Helper T cell (primary cell): Measurements from ENCODE around the genes GOLGA6L1, MKRN3 and GOLGA6L7.

DNA sequence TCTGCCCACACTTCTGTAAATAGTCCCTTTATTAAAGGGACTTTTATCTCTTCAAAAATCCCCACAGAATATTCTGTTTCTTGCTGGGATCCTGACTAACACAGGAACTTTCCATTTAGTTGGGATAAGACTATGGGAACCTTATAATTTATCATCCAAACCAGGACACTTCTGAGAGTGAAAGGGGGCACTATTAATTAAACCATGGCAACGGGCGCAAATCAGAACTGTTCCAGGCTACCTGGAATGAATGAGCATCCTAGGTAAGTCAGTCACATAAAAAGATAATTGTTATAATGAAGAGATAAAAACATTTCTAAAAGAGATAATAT lies 315.4 kb downstream of the GOLGA6L6 start:
- PRO-cap, 2 experiments: no peak in any of the 2 experiments

DNA sequence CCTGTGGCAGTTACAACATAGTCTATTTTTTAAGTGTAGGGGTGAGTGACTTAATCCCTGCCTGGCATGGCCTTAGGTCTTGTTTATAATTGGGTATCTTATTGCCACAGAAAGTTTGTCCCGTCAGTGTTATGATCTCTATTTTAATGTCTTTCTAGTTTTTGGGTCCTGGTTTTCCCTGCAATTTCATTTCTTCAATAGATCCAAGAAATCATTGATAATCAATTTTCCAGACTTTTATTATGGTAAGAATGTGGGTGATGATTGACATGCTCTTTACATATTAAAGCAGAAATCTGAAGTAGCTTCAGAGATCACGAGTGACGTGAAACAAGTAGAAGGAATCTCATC lies 101.0 kb upstream of the GOLGA6L6 start:
- PRO-cap, 2 experiments: no peak in any of the 2 experiments

GRCh38 chr15:22573275-22573481 lies 114.5 kb downstream of the GOLGA6L22 start:
- PRO-cap, 2 experiments: no peak in any of the 2 experiments

GRCh38 chr15:22845493-22846028 lies 7.1 kb downstream of the NIPA2 start:
- PRO-cap, 2 experiments: no peak in any of the 2 experiments

GRCh38 chr15:22939105-22939854 lies 40.9 kb downstream of the CYFIP1 start:
- PRO-cap, 2 experiments: no peak in any of the 2 experiments

- PRO-cap, 2 experiments: no peak in any of the 2 experiments
These were observed at the start of gene GOLGA6L1 for GRCh38 chr15:23136555-23137041. TSS of gene GOLGA6L1 (minus strand) at chr15:23136822.

- PRO-cap, 2 experiments: no peak in any of the 2 experiments
These were observed 52.7 kb upstream of the MKRN3 start for GRCh38 chr15:23512730-23513208.

DNA sequence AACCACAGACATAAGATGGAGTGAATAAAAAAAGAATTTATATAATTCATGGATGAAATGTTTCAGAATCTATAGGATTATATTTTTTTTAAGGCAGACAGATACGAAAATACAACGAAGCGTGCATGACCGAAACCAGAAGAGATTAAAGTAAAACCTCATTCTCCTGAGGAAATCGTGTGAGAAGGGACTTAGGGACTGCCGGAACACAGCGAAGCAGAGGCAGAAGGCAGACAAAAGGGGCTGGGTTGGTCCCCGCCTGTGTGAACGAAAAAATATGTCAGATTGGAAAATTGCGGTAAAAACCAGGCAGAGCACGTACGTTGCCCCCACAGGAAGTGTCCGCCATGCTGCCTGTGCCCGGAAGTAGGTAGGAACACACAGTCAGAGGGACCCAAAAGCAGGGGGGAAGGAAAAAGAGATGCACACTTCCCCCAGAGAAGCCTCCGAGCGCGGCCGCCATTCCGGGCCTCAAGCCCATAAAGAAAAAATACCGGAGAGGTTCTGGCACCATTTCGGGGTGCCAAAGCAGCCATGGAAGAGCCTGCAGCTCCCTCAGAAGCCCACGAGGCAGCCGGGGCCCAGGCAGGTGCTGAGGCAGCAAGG lies at the start of gene MKRN3:
MKRN3 (plus strand) TSS at position 426 of the 606 bp plus-strand sequence.
- PRO-cap, 2 experiments: peak in 2 of 2 experiments; most common plus-strand start position 426 of the sequence (in 2); most common minus-strand start position 238 of the sequence (in 1)

GRCh38 chr15:23565855-23567180 lies 844 bp downstream of the MKRN3 start:
- PRO-cap, 2 experiments: peak in 2 of 2 experiments; most common plus-strand start chr15:23566338 (in 2); most common minus-strand start chr15:23566187 (in 2)

- PRO-cap, 2 experiments: no peak in any of the 2 experiments
These were observed 27.0 kb downstream of the UBE3A start for GRCh38 chr15:25411542-25412552.

DNA sequence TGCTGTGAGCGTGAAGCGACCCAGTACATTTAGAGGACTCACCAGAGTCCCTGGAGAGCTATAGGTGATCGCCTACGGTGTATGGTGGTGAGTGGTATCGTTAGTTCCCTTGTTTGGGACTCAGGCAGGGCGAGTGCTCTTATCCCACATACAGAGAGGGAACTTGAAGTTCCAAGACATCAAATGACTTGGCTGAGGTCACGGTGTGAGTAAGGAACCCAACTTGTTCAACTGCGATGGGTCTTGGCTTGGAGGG lies 178.8 kb downstream of the ATP10A start:
- PRO-cap, 2 experiments: no peak in any of the 2 experiments

- PRO-cap, 2 experiments: no peak in any of the 2 experiments
These were observed 398.4 kb upstream of the ATP10A start for GRCh38 chr15:26261286-26262071.

DNA sequence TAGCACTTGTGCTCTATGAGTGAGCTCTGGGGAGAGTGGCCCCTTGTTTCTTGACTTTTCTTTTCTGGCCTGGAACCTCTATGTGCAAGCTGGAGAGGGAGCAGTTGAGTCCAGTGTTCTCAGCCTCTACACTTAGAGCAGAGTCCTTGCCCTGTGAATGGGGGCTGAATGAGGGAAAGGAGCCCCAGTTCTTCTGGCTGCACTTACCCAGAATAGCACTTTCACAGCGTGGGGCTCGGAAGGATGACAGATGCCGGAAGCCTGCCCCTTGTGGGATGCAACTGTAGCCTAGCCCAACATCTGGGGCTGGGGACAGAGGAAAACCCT lies 426.1 kb upstream of the ATP10A start:
- PRO-cap, 2 experiments: no peak in any of the 2 experiments

DNA sequence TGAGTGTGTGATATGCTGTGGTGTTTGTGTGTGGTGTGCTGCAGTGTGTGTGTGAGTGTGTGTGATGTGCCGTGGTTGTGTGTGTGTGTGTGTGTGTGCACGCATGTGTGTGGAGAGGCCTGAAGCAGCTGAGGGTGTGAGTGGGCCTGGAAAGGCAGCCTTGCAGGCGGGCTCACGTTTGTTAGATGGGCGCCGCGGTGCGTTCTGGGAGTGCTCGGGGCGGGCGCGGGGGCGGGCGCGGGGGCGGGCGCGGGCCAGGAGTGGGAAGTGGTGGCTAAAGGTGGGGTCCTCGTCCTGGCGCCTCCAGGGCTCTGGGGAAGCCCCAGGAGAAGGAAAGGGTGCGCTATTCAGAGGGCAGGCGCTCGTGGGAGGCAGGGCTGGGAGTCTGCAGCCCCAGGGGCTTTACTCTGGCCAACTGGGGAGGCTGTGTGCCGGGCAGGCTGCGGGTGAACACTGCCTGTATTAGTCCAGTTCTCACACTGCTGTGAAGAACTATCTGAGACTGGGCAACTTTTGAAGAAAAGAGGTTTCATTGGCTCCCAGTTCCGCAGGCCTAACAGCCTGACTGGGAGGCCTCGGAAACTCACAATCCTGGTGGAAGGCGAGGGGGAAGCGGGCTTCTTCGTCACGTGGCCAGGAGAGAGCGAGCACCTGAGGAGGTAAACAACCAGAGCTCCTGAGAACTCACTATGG lies 117.2 kb downstream of the GABRG3 start:
- PRO-cap, 2 experiments: no peak in any of the 2 experiments

- PRO-cap, 2 experiments: peak in 2 of 2 experiments; most common plus-strand start chr15:28737741 (in 2); most common minus-strand start chr15:28737674 (in 1)
These were observed 25.5 kb upstream of the GOLGA8M start for GRCh38 chr15:28737538-28738260.

DNA sequence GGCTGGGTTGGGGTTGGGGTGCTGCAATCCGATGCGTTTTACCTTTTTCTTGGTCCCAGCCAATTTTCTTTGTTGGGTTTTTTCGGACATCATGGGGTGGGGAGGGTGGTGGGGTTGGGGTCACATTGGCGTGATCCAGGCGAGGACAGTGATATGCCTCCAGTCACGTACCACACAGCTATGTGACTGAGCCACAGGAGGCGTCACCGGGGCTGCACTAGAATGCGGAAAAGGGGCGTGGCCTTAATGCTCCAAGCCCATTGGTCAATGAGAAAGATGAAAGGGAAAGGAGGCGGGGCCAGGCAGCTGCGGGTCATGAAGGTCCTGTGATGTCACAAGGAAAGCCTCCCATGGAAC lies at the start of gene GOLGA6L7:
GOLGA6L7 (minus strand) TSS at position 188 of the 357 bp plus-strand sequence.
- PRO-cap, 2 experiments: no peak in any of the 2 experiments

DNA sequence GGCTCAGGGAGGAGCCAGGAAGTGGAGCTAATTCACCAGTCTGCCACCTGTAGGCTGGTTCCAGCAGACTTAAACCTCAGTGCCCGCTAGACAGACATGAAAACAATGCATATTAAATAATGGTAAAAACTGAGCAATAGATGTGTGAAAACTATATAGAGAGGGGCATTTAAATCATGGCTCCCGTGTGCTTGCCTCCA lies 1.9 kb downstream of the ENTREP2 start:
- PRO-cap, 2 experiments: no peak in any of the 2 experiments

DNA sequence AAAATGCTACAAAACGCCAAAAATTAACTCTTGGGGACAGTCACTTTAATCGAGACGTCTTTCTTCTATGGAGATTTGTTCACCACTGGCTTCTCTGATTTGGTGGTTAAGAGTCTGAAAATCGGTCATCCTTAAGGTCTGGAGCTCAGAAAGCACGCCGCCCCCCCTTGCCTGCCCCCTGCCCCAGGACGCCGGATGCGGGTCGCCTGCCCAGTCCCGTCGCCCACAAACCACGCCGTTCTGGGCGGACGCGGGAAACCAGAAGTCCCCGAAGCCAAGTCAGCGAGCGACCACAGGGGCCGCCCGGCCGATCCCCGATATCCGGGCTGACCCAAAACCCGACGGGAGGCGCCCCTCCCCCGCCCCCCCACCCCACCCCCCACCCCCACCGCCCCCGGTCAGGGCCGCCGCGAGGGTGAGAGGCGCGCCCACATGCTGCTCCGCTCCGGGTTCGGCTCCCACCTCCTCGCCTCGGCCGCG lies 1.1 kb downstream of the ENTREP2 start:
- PRO-cap, 2 experiments: no peak in any of the 2 experiments

GRCh38 chr15:29720329-29721005 lies 101.8 kb downstream of the TJP1 start:
- PRO-cap, 2 experiments: no peak in any of the 2 experiments

DNA sequence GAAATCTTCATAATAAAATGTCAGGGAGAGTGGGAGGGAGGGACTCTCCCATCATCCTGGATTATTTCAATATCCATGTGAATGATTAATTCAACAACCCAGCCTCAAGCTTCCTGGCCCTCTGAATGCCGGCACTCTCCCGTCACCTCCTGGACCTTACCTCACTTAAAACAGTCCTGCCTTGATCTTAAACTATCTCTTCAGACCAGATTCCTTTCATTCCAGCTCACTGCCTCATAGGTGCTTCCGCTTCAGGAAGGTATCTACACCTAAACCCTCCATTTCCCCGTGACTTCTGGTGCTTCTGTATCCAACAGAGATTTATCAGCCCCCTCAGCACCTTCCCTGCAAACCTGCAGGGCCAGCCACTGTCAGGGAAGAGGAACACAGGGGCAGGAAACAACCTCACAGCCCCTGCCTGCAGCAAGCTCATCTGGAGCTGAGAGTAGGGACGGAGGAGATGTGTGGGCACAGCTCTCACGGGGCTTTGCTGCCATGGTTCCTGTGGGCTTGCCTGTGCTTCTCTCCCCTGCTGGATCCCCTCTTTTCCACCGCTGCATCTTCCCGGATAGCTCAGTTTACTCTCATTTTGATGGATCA lies 98.9 kb upstream of the TJP1 start:
- PRO-cap, 2 experiments: no peak in any of the 2 experiments